Right cardiac atrium (tissue), 1 donor: ENCODE measurements around a stretch of chr10.

GRCh38 chr10:122116082-122116764, 127.3 kb downstream of the TACC2 start:
- PRO-cap, result no peak

- PRO-cap, result no peak
Measured at GRCh38 chr10:122132131-122133205, 138.6 kb upstream of the BTBD16 start.

GRCh38 chr10:122133206-122133589, 137.9 kb upstream of the BTBD16 start:
- PRO-cap, result no peak

DNA sequence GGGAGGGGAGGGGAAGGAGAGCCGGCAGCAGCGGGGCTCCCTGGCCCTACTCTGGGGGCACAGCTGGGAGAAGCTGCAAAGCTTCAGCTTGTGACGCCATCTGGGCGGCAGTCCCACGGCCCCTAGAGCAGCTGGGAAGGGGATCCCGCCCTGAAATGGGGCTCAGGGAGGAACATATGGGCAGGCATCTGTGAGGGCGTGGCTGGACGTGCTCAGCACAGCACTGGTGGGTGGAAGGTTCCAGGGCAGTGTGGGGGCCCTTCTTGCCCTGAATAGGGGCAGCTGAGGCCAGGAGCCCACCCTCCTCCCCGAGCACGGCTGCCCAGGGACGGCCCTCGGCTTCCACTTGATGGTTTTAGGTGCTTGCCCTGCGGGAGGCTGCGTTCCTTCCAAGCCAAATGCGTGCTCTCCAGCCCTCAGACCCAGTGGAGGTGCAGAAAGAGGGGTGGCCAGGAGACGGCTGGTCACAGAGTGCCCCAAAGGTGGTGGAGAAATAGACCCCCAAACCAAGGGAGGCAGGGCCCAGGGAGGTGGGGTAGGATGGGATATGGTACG, 120.9 kb upstream of the BTBD16 start:
- PRO-cap, result no peak

- PRO-cap, result no peak
Measured at GRCh38 chr10:122307548-122308782, 36.9 kb downstream of the BTBD16 start.

DNA sequence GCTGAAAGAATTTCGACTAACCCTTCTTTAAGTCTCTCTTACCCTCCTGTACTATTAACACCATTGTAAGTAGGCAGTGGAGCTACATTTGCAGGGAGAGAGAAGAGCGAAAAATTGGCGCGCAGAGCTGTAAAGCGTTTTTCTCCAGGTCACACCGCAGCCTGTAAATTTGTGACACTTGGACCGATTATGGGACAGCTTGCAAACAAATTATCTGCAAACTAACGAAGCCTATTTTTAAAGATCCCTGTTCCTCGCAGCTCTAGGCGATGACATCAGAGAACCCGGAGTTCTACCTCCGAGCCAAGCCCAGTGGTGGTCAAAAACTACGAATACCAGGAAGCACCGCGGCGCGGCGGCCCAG, 375 bp upstream of the PLEKHA1 start:
- PRO-cap, result bidirectional peak, plus-strand start outside the sequence, minus-strand start at position 274 of the sequence

DNA sequence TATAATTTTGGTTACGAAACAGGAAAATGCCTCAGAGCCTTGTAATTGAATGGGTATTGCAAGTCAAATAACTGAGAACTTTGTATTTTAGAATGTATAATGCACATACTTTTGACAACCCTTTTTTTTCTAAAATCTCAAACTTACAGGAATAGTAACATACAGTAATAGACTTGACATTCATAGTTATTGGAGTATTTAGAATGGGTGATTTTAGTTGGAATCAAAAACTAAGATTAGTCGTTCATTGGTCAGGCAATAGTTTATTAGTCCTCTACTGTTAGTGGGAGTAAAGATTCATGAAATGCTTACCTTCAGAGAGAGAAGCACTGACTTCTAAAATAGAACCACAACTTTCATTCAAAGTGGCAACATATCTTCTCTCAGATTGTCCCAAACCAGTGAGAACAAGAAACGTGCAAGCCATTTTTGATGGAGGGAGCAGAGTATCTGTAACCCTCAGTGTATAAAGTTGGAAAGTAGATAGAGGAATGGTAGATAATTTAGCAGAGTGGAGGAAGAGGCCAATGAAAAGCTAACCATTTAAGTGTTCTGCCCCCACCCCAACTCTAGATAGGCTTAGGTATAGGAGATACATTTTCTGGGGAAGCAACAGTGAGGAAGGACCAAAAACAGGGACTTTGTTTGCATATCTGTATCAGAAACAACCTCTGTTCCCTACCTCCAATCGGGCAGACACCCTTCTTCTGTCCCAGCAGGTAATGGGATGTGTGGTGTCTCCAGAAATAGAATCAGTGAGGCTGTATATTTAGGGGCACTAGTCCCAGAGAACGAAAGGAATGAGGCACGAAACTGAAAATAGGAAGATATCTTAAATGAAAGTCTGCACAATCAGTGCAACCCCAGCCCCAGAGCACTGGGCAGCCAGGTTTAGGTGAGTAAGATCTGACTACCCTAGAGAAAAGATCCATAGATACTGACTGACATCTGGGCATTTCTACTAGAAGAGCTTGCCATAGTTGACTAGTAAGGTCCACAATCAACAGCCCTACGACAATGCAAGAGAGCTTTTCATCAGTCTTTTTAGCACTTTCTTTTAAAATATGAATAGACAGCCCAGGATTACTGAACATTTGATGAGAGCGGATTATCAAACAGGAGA, 27.9 kb downstream of the PLEKHA1 start:
- PRO-cap, result no peak

DNA sequence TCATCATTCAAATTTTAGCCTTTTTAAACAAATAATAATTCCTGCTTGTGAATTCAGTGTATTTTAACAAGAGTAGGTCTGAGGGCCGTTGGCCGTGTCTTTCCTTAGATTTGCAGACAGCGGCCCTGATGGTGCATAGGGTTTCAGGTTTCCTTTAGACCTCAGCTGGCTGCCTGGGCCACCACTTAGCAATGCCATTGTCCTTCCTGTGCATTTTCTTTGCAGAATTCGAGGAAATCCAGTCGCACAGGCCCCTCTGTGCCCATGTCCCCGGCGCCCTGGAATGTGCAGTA, 14.1 kb downstream of the HTRA1 start:
- PRO-cap, result no peak

- PRO-cap, result no peak
Measured at GRCh38 chr10:122487242-122487599, 25.9 kb downstream of the HTRA1 start.

DNA sequence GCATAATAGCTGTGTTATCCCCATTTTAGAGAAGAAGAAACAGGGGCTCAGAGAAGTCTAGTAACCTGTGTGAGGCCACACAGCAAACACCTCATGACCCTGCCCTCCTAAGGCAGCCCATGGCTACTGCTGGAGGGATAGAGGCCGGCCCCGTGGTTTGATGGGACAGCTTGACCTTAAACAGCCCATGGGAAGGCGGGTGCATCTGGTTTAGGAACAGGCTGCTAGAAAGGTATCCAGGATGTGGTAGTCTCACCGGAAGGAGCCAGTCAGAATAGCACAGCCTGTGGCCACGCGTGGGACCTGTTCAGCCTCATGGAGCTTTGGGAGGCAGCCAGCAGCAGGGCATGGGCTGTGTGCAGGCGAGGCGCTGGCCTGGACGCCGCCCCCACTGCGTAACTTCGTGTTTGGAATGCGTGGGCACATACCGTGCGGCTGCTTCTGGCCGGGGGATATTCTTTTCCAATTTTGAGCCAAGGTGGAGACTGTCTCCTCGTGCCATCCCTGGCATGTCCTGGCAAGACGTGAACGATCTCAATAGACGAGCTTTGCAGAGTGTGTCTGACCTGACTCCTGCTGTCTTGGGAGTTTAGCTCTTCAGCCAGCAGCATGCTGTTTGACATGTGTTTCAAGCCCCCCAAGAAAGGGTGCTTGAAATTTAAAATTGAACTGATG, 29.9 kb downstream of the HTRA1 start:
- PRO-cap, result no peak

DNA sequence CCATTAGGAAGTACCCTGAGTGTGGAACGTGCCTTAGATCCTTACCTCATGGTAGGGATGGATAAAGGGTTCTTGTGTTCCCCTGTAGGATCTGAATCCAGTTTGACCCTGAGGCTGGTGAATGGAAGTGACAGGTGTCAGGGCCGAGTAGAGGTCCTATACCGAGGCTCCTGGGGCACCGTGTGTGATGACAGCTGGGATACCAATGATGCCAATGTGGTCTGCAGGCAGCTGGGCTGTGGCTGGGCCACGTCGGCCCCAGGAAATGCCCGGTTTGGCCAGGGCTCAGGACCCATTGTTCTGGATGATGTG, 31.6 kb downstream of the DMBT1 start:
- PRO-cap, result no peak

DNA sequence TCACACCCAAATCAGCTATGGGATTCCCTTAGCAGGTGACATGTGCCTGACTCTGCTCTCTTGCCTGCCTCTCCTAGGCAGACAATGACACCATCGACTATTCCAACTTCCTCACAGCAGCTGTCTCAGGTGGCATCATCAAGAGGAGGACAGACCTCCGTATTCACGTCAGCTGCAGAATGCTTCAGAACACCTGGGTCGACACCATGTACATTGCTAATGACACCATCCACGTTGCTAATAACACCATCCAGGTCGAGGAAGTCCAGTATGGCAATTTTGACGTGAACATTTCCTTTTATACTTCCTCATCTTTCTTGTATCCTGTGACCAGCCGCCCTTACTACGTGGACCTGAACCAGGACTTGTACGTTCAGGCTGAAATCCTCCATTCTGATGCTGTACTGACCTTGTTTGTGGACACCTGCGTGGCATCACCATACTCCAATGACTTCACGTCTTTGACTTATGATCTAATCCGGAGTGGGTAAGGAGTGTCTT, 32.6 kb upstream of the SPADH start:
- PRO-cap, result no peak

- PRO-cap, result no peak
Measured at GRCh38 chr10:122846078-122846368, 366 bp upstream of the CUZD1 start.

DNA sequence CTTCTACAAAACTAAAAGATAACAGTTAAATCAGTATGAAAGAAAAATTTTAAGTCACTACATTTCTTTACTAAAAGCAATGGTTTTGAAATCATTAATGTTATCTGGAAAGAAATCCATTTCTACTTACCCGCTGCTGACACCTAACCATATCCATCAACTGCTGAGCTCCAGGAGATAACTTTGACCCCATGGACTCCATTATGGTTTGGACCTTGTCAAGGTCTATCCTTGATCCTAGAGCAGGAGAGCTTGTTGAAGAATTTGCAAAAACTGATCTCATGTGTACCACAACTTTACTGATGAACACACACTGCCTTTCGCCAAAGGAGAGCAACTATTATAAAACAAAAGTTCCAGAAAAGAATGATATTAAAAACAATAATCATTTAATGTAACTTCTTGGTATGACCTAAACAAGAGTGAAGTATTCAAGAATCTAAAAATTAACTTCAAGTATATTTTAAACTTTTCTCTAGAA, 5.5 kb downstream of the C10orf88 start:
- PRO-cap, result no peak

- PRO-cap, result no peak
Measured at GRCh38 chr10:123149788-123150470, 2.0 kb downstream of the HMX2 start.

- PRO-cap, result no peak
Measured at GRCh38 chr10:123198535-123198910, 44.3 kb downstream of the BUB3 start.

DNA sequence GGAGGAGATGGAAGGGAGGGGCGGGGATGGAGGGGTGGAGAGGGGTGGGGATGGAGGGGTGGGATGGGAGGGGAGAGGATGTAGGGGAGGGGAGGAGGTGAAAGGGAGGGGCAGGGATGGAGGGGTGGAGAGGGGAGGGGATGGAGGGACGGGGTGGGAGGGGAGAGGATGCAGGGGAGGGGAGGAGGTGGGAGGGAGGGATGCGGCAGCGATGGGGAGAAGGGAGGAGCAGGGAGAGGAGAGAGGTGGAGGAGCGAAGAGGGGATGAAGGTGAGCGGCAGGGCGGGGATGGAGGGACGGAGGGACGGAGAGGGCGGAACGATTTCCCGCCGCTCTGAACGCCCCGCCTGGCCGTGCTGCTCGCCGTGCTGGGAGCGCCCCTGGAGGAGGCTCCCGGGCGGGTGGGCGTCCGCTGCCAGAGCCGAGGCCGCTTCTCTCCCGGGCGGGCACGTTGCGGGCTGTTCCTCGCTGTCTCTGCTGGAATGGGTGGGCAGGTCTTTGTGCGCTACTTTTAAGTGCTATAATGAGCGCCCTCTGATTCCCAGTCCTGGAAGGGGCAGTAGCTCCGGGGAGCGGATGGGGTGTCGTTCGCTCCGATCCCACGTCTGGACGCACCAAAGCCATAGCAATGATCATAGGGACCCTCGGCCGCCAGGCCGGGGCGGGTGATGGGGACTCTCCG, 80.9 kb upstream of the CPXM2 start:
- PRO-cap, result no peak

DNA sequence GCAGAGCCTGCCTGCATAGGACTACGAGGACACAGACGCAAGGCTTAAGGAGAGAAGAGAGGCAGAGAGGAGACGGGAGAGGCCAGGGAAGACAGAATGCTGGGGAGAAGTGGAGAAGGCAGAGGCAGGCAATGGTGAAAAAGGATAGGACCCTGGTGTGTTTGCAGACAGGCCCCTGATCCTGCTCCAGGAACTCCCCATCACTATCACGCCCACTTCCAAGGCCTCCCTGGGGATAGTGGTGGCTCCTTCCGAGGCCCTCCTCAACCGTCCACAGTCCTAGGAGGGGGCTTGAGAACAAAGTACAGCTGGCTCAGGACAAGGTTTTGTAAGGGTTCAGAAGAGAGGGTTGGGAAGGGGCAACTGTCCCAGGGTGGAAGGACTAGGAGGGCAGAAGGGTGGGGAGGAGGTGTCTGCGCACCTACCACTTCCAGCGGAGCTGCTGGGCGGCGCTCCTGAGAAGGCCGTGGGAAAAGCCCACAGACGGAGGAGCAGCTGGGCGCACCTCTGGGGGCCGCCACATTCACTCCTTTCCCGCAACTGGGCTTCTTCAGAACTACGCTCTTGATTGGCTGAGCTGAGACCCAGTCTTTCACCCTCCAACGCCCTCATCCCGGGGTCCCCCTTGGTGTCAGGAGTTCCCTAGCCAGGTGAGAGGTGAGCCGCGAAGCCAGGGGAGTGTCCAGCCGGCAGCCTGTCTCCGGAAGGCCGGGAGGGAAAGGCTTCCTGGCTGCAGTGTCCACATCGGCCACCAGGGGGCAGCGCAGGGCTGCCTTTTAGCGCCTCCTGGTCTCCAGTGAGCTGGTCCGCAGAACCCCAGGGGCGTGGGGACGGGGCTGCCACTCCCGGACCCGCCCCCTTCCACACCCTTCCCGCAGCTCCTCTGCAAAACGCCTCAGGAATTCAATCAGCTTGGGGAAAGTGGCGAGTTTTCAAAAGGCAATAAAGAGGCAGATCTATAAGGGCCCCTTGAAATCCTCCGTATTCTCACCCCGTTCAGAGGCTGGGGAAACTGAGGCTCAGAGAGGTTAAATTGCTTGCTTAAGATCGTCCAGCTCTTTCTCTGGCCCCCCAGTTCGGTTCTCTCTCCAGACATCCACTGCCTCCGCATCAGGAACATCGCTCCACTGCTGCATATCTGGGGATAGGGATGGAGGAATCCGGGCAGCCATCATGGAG, 99.0 kb downstream of the CHST15 start:
- PRO-cap, result no peak

GRCh38 chr10:124079579-124080280, 13.7 kb downstream of the CHST15 start:
- PRO-cap, result no peak

GRCh38 chr10:124089377-124090086, 3.9 kb downstream of the CHST15 start:
- PRO-cap, result no peak